Ileum (tissue), 1 donor: ENCODE data around the genes DNAJB13 and UCP3.

DNA sequence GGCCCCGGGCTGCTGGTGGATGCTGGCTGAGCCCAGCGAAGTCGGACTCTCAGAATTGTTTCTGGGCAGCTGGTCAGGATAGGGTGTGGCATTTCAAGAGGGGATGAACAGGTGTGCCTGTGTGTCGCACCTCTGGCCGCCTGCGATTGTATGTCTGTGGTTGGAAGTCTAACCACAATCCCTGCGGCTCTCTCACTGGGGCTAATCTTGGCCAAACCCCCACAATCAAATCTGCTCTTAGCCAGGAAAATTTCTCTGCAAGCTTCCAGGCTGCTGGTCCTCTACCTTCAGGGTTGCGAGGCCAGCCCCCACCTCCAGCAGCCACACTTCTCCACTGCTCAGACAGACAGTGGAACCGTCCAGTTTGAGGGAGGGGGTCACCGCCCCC lies 897 bp downstream of the ATG16L2 start:
- PRO-cap, result no peak

DNA sequence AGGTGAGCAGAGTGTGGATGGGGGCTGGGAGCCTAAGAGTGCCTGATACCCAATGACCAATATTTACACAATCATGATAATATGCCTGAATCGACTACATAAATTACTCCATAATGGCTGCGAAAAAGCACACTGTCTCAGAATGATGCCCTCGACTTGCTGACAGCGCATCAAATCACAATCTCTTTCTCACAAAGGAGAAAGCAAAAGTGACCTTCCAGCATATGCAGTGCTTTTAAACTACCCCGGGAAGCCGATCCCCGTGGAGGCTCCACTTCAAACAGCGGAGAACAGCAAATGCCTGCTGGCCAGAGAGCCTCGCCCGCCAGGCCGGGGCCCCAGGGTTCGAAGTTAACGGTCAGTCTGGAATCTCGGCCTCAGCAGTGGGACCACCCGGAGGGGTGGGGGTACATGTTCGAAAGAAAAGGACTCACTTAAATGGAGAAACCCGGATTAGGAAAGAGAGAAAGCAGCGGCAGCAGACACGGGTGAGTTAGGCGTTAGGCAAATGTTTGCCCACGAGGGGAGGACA lies 1.6 kb downstream of the FCHSD2 start:
- PRO-cap, result no peak

DNA sequence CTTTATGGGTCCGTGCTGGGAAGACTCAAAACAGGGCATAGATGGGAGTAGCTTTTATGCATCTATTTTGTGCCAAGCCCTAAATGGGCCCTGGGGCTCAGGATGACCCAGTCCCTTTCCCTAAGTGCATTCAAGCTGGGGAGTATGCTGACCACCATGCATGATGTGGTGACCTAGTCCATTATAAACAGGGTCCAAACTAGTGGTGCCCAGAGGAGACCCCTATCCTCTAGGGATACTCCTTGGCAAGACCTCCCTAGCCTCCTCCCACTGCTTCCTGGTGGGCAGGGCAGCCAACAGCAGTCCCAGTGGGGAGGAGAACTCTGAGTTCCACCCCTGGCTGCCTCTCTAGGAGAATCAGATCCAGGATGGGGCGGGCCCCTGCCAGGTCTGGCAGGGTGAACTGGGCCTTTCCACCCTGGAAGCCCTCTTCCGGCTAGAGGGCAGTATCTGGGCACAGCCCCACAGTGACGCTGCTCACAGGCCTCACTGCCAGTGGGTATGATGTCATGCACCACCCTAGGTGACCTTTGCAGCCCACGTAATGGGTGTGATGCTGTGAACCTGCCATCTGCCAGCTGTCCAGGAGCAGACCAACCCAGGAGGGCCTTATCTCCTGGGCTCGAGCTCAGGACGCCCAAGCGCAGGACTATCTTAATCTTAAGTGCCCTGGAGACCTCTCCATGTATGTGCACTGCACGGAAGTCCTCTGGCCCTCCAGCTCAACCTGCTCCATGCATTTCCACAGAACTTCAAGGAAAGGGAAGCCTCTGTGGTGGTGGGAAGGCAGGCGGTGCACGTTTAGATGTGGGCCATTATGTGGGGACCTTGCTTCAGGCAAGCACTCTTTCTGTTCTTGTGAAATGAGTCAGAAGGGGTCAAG lies 31.7 kb upstream of the FCHSD2 start:
- PRO-cap, result bidirectional peak, plus-strand start at position 360 of the sequence, minus-strand start at position 343 of the sequence

DNA sequence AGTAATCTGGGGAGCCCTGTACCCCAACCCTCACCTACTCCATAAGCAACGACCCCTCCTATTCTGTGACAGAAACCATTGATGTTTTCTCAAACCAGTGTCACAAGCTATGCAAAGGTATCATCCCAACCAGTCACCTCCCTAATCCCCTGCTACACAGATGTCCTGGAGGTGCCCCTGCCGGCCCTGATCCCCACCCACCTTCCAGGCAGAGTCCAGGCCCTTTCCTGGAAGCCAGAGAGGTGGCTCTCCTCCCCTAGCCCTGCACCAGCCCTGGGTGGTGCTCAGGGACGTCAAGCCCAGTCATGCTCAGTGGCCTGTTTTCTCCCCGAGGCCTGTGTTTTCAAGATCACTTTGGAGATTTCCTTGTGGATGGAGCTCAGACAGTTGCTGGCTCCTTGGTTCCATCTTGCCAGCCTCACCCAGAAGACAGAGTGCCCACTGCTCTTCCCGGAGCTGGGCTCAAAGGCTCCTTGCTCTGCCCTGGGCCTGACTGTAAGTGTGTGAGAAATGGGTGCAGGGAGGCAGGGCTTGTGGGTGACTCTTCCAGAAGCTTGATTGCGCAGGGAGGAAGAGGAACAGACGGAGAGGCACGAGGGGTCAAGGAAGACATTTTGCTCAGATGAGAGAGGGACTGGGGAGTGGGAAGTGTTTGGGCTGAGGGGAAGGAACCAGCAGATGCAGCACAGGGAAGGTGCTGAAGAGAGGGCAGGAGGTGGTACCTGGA lies 11.3 kb downstream of the P2RY6 start:
- PRO-cap, result no peak

GRCh38 chr11:73307369-73308235 lies 474 bp upstream of the ARHGEF17 start:
- PRO-cap, result bidirectional peak, plus-strand start at chr11:73308276, minus-strand start at chr11:73308005

DNA sequence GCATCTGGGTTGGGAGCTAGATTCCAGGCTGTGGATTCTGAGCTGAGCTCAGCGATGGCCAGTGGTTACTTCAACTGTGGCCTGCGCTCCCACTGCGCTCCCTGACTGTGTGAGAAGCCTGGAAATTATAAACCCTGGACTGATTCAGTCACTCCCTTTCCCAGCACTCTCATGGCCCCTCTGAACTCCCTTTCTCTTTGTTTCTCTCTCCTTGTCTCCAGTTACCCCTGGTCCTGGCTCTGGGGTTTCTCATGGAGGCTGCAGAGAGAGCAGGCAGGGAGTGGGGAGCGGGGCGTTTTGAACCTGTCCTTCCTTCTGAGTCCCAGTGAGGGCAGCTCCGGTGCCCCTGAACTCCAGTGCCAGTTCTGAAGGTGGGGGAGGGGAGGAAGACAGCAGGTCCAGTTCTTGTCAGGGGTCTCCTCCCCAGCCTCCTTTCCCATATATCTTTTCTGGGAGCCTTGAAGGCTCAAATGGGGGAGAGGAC lies 4.9 kb downstream of the ARHGEF17 start:
- PRO-cap, result no peak

- PRO-cap, result no peak
These were observed 27.2 kb downstream of the ARHGEF17 start for GRCh38 chr11:73335209-73335751.

DNA sequence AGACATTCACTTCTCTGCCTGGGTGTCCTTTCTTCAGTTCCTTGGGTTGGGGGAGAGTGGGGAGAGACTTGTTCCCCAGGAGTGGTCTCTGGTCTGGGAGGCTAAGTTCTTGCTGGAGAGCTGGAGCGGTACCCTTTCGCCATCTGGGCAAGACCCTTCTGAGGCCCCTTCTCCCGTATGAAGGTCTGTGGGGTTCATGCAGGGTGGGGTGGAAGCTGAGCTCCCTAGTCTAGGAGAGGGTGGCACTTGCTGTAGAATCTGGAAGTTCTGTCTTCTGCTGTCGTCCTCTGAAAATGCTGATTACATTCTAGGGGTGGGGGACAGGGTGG lies 1.8 kb downstream of the RELT start:
- PRO-cap, result no peak

DNA sequence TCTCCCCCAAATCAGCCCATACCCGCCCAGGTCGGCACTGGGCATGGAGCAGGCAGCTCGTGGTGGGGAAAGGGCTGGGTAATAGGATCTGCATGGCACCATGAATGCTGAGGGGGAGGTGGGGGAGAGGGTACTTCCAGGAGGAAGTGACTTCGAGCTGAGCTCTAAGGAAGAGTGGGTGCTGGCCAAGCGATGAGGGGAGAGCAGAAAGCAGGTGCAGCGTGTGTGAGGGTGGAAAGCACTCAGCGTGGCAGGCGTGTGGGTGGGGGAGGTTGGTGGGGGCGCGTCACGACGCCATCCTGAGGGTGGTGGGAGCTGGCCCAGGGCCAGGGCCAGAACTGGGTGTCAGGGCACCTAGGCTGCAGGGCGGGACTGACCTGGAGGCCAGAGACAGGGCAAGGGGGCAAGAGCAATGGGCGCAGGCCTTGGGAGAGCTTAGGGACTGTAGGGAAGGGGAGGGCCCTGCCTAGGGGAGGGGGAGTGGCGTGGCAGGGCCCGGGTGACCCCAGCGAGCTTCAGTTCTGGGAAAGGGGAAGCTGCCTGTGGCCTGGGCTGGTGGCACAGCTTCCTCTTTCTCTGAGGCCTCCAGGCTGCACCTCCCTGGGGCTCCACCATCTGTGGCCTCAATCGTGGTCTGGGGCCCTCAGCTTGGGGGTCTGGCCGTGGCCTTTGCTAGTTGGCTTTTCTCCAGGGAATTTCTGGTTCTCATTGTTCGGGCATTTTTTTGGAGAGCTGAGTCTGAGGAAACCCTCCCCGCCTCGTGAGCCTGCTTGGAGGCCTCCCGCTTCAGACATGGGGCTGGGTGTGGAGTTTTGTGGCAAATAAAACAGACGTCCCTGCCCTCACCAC lies 8.8 kb downstream of the RELT start:
- PRO-cap, result no peak

DNA sequence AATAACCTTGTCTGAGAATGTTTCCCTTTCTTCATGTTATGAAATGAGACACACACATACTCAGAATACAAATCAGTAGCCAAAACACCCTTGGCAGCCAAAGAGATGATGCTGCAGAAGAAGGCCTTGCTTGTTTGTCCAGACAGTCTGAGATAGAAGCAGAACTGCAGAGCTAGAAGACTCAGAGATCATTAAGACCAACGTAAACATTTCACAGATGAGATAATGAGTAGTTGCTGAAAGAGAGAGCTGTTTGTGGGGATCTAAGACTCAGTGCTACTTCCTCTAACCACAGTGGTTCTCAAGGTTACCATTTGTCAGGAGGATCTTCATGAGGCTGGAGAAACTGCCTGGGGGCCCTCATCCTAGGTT lies 38.9 kb downstream of the RELT start:
- PRO-cap, result no peak

DNA sequence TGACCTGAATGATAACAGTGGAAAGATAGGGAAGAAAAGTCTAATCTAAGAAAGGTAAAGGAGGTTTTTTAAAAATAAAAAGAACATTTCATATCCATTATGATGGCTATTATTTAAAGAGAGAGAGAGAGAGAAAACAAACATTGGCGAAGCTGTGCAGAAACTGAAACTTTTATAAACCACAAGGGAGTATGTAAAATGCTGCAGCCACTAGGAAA lies 85.5 kb downstream of the RELT start:
- PRO-cap, result no peak

DNA sequence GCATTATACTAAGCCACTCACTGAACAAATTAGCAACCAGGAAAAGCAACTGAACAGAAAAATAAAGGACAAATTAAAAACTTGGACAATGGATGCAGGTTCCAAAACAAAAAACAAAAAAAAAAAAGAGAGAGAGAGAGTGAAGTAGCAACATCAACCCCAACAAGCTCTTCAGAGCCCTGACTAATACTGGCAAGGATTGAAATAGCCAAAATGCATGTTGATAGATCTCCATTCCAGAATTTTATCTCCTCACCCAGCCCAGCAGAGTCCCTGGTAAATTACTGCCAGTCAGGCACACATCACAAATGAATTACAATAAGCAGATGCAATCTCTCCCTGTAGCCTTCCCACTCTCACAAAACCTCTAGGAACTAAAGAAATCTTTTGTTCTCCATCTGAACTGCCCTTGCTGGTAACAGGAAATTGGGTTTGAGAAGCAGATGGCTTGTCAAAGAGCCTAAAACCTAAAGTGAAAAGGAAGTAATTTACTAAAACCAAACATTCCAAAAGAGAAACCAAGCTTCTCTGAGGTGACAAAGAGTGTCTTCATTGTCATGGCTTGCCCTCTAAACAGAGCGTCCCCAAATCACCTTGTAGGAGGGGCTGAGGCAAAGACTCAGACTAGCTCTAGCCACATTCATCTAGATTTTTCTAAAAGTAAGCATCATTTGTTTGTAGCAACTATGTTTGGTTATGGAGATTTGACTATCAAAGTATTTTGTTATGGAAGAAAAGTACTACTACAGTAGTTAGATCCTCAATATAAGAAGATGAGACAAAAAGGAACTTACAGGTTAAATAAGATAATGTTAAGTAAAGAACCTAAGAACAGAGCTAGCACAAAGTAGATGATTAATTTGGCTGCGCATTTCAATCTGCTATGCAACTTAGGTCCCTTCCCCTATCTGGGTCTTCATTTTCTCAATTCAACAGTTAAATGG lies 59.4 kb downstream of the FAM168A start:
- PRO-cap, result no peak

DNA sequence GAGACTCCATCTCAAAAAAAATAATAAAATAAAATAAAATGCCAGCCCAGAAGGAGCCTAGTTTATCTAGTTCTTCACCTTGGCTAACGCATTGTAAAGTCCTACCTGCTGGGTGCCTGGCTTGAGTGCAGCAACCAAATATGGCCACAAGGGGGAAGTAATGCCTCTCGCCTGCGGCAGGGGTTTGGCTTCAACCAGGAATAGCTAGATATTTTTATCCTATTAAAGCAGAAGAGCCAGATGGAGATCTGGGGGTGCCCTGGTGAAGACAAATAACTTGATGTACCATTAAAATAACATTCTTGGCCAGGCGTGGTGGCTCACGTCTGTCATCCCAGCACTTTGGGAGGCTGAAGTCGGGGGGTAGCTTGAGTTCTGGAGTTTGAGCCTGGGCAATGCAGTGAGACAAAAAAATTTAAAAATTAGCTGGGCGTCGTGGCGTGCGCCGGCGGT lies 20.6 kb upstream of the PLEKHB1 start:
- PRO-cap, result no peak

DNA sequence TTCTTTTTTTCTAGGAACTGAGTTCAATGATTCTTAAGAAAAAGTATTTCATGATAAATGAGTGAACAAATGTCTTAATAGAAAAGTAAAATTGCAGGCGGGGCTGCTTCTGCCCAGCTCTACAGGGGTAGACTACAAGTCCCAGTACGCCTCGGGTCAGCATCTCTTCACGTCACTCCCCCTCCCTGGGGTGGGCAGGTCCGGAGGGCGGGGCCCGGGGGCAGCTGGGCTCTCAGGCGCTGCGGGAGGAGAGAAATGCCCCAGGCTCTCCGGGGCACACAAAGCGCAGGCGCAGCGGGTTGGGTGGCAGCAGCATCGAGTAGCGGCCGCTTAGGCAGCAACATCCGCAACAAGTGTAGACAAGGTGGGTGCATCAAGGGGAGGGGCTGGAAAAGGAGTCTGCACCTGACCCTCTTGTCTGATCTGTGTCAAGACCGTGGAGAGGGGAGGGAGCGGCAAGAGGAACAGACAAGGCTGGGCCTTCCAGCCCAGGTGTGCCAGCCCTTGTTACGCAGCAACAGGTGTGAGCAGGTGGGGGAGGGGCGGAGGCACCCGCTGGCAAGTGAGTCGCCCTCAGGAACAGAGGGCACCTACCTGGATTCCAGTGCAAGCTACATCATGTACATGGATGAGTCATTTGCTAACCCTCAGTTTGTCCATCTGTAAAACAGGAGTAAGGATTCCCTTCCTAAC lies 1.1 kb downstream of the PLEKHB1 start:
- PRO-cap, result no peak

DNA sequence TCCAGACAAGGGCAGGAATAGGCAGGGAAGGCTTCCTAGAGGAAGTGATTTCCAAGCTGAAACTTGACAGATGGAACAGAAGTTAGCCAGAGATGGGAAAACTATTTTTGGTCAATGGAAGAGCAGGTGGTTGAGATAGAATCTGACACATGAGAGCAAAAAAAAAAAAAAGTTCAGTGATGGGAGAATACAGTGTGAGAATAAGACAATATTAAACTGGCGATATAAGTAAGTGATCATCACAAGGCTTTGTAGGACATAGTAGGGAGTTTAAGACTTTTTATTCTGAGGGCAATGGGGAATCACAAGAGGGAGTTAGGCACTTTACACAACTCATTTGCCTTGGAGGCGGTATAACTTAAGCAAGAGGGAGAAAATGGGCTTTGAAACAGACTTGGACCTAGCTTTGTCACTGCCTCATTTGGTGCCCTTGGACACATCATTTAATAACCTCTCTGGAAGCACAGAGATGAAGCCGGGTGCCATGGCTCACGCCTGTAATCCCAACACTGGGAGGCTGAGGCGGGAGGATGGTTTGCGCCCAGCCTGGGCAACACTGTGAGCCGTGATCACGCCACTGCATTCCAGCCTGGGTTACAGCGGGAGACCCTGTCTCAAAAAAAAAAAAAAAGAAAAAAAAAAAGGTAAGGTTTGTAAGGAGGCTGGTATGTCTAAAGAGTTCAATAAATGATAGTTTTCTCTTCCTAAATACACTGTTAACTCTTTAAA lies 971 bp downstream of the COA4 start:
- PRO-cap, result no peak

GRCh38 chr11:73899034-73899367 lies 22.2 kb downstream of the PAAF1 start:
- PRO-cap, result no peak

DNA sequence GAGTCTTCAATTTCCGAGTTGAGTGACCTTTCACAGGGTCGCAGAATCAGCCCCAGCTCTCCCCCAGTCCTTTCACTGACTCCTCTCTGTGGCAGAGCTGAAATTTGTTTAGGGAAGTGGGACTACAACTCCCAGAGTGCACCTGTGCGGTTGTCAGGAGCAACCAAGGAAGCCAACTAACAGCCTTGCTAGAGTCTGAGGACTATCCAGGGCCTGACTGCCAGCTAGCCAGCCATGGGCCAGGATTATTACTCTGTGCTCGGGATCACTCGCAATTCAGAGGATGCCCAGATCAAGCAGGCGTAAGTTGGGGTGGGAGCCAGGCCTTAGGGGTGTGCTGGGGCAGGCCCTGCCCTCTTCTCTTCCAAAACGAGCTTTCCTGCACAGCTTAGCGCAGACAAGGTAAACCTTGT lies at the start of gene DNAJB13:
DNAJB13 (plus strand) TSS at position 191 of the 413 bp plus-strand sequence.
- PRO-cap, result no peak

DNA sequence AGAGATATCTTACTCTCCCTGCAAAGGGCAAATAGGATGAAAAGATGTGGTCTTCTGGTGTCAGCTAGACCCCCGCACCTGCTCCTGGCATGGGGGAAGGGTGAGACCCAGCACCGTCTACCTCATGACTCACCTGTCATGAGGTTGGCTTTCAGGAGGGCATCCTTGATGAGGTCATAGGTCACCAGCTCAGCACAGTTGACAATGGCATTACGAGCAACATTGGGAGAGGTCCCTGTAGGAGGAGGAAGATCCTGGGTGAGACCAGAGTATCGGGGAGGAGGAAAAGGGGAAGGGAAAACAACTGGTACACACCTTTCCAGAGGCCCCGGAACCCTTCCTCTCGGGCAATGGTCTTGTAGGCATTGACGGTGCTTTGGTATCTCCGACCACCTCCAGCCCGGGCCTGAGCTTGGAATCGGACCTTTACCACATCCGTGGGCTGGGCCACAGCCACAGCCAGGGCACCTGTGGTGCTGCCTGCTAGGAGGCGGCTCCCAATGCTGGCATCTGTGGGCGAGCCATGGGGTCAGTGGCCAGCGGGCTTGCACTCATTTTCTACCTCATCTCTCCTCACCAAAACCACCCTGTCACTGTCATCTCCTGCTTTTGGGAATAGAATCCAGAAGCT lies 6.0 kb downstream of the UCP2 start:
- PRO-cap, result no peak

GRCh38 chr11:74008885-74009396 lies at the start of gene UCP3:
UCP3 (minus strand) TSS chr11:74009085.
- PRO-cap, result no peak

- PRO-cap, result no peak
These were observed 62.1 kb upstream of the UCP3 start for GRCh38 chr11:74070822-74071532.